ENCODE measurements around the genes CHAF1A, TICAM1 and ARRDC5.

- PRO-cap: bidirectional peak, plus-strand start at chr19:4402668, minus-strand start at chr19:4402312
Measured at GRCh38 chr19:4402023-4403165, at the start of gene CHAF1A. Gene CHAF1A, plus strand, starts transcription at chr19:4402640.

DNA sequence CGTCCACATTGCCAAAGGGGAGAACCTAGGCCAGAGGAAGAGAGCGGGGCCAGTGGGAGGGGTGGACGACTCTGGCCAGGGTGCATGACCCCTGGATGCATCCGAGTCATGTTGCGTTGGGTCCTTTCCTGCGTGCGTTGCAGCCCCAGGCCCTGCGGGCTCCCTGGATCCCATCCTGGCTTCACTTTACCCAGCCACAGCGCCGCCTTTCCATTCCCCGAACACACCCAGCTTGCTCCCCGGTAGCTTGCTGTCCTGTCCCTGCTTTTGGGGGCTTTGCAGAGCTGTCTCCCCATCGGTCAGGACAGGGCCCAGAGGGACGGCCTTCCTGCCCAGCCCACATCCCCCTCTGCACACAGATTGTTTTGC lies 10.4 kb downstream of the PLIN4 start:
- PRO-cap: no peak

GRCh38 chr19:4557802-4558224 lies 1.7 kb downstream of the SEMA6B start:
- PRO-cap: no peak

GRCh38 chr19:4597792-4598175 lies 38.3 kb upstream of the SEMA6B start:
- PRO-cap: no peak

DNA sequence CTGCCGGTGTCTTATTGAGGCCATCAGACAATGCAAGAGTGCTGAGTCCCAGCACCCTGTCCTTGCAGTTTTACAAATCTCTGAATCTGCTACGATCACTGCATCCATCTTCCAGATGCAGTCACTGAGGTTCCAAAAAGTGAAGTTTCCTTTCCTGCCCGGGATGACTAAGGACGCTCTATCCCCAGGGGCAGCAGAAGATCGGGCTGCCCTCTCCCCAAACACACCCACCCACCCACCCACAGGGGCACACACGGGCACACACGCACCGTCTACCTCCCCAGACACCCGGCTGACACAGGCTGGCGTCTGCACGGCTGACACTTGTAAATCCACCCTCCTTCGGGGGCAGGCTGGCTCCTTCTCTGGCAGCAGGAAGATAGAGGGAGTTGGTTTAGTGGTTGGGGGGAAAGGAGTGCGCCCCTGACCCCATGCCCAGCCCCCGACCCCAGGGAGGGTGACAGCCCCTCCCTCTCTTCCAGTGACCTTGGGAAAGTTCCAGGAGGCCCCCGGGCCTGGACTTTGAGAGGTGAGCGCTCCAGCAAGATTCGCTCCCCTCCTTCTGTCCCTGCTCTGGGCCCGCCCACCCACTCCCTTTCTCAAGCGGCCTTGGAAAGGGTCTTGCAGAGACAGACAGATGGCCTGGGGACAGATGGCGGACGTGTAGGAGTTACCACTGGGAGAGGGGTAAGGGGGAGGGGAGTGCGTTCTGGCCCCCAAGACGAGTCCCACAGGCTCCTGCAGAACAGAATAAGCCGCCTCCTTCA lies 3.9 kb upstream of the TNFAIP8L1 start:
- PRO-cap: no peak

DNA sequence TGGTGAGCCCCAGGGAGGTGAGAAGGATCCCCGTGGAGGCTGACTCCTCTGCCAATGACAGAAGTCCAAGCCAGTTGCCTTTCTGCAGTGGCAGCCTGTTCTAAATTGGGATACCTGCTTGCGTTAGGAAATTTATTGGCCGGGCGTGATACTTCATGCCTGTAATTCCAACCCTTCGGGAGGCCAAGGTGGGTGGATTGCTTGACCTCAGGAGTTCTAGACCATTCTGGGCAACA lies 1.4 kb upstream of the MYDGF start:
- PRO-cap: no peak

DNA sequence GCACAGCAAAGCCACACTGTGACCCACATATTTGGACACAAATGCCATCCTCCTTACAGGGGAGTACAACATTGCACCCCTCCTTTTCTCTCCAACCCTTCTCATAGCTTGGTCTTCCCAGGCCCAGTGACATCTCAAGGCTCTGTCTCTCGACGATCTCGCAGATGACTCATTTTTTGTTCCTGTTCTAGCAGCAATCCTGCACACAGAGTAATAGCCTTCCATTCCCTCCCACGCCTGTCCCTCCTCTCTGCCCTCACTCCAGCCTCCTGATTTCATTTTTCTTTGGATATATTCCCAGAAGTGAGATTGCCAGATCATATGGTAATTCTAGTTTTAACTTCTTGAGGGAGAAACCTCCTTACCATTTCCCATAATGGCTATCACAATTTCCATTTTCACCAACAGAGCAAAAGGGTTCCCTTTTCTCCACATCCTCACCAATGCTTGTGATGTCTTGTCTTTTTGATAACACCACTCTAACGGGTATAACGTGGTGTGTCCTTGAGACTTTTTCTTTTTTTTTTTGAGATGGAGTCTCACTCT lies 21.2 kb upstream of the DPP9 start:
- PRO-cap: no peak

DNA sequence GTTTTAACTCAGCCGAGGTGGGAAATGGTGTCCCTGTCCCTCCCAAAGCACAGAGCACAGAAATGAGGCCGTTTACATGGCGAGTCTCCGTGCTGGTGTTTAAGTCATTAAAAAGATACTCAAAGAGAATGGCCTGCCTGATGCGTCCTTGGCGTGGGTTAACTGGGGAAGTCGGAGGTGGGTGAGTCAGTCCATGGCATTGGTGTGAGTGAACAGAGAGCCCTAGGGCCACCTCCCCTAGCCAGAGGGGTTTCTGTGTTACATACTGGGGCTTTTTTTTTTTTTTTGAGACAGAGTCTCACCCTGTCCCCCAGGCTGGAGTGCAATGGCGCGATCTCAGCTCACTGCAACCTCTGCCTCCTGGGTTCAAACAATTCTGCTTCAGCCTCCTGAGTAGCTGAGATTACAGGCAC lies 3.9 kb downstream of the FEM1A start:
- PRO-cap: no peak

- PRO-cap: no peak
Measured at GRCh38 chr19:4830422-4831008, 997 bp downstream of the TICAM1 start.

- PRO-cap: bidirectional peak, plus-strand start at chr19:4831825, minus-strand start at chr19:4831712
Measured at GRCh38 chr19:4831009-4832105, at the start of gene TICAM1. Gene TICAM1, minus strand, starts transcription at chr19:4831712.

- PRO-cap: no peak
Measured at GRCh38 chr19:4837554-4837962, 6.0 kb upstream of the TICAM1 start.

- PRO-cap: no peak
Measured at GRCh38 chr19:4860952-4861767, 6.3 kb downstream of the PLIN3 start.

- PRO-cap: no peak
Measured at GRCh38 chr19:4902770-4903041, at the start of gene ARRDC5. Gene ARRDC5, minus strand, starts transcription at chr19:4902896.

DNA sequence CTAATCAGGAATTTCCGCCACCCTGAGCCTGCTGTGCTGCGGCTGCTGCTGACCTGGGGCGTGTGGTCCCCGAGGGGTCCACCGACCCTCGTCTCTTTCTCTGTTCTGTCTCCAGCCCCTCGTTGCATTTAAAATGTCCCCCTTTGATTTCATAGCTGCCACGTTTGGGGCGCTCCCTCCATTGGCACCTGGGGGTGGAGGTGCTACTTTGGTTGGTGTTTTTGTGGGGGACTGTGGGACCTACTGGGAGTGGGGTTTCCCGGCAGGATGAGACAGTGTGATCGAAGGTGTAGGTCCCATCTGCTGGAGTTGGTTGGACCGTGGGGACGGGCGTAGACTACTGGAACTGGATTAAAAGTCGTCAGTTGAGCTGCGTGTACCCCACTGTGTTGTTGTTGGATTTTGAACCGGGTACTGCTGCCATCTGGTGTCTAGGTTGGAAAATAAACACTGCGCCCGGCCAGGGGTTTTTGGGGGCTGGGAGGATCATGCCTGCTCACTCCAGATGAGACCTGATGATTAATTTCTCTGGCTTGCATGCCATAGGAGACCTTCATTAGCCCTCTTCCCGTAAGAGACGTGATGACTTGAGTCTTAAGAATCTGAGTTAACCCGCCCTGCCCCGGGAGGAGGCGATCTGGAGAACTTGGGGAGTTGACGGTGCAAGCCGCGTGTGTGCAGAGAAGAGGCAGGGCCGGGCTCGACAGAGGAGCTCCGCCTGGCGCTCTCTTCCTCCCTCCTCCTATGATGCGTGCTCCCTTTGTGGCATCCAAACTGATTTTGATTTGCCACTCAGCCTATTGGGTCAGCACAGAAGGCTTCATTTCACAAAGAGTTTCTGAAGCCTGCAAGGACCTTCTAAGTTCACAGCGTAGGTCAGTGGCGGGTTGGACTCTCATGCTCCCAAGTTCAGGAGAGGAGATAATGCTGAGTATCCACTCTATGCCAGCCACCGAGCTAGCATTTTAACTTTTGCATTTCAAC lies 2.5 kb downstream of the UHRF1 start:
- PRO-cap: no peak

DNA sequence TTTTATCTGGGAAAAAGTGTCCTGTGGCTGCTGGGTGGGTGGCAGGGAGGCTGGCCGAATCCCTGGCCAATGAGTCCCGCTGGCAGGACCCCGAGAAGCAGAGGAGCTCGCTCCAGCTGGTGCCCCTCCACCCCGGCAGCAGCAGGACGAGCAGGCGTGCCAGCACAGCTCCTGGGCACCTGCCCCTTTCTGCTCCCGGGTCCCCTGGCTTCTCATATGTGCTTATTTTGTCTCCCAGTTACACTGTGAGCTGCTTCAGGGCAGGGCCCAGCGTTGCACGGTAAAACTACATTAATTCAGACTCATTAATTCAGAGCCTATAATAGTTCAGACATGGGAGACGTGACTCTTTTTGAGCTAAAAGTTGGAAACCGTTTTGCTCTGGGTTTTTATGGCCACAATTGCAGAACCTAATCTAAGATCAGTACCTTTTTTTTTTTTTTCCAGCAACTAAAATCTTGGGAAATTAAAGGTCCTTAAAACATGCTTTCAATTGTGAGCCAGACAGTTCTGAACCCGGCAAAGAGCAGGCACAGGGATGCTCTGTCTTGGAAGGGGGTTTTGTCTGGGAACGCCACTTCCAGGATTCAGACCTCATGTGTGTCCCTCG lies 135.2 kb downstream of the KDM4B start:
- PRO-cap: no peak

- PRO-cap: no peak
Measured at GRCh38 chr19:5111396-5111975, 142.6 kb downstream of the KDM4B start.

DNA sequence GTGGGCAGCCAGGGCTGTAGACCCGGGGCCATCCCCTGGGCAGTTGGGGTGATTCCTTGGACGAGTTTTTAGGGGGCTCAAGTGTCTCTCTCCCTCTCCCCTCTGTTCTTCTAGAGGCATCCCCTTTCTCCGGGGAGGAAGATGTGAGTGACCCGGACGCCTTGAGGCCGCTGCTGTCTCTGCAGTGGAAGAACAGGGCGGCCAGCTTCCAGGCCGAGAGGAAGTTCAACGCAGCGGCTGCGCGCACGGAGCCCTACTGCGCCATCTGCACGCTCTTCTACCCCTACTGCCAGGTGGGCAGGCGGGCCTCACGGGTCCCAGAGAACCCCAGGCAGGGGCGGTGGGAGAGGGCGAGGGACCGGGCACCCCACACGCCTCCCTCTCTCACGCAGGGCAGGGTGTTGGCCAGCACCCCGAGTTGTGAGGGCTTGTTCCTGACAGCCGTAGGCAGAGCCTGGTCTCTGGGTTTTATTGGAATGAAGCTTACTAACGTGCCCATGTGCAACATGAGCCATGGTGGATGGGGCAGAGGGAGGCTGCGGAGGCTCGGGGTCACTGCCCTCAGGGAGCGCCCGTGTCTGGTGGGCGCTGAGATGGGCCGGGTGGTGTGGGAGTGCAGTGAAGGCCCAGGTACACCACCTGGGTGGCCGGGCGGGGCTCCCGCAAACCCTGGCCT lies 165.0 kb downstream of the KDM4B start:
- PRO-cap: no peak

DNA sequence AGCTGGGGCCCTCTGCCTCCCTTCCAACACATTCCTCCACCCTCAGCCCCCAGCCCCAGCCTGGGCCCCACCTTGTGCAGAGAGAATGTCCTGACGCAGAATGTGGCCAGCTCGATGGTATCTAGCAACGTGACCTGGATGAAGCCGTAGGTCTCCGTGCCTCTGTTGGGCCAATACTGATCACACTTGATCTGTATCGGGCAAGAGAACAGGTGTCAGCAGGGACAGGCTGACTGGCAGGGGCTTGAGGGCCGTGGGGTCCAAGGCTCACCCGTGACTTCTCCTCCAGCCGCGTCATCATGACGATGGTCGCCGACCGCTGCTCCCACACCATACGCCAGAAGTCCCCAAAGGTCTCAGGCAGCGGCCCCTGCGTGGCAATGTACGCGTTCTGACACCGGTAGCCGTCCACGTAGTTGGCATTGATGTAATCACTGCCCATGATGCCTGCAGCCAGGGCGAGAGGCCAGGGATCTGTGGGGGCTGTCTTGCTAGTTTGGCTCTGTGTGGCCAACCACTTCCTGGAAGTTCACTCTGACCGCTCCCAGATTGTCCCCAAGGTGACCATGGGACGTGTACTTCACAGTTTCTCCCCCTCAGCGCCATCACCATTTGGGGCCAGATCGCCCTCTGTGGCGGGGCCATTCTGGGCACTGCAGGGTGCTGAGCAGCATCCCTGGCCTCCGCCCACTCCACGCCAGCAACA lies 126.2 kb downstream of the PTPRS start:
- PRO-cap: no peak

DNA sequence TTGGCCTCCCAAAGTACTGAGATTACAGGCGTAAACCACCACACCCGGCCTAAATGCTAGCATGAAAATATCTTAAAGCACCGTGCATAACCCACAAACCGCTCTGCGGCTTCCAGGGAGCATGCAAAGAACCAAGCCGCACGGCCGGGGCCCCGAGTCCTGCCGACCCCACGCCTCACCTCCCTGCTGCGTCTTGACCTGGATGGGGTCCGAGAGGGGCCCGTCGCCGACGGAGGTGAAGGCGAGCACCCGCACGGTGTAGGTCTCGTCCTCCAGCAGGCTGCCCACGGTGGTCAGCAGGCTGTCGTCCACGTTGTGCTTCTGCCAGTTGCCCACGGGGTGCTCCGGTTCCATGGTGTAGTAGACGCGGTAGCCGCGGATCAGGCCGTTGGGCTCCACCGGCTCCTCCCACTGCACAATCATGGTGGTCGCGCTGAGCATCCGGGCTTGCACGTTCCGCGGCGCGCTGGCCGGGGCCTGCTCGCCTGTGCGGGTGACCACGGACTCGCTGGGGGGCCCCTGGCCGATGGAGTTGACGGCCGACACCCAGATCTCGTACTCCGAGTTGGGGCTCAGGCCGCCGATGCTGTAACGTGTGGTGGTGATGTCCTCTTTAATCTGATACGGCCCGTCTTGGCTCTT lies 96.8 kb downstream of the PTPRS start:
- PRO-cap: no peak

DNA sequence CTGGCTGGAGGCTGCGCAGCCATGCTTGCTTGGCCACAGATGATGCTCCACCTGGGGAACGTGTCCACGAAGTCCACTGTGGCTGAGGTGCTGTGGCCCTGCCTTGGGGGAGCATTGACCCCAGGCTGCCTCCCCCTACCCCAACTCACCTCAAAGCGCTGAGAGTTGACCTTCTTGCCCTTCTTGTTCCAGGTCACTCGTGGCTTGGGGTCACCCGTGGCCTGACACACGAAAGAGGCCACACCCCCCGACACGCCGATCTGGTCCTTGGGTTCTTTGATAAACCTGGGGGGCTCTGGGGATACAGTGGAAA lies 66.6 kb downstream of the PTPRS start:
- PRO-cap: no peak